ENCODE results near the genes ACTG2 and SLC4A5.

- RRBS, result no CpG with 5 or more reads among the region's 8 CpGs
Observed at GRCh38 chr2:73684986-73685332, 42.7 kb upstream of the NAT8 start.

DNA sequence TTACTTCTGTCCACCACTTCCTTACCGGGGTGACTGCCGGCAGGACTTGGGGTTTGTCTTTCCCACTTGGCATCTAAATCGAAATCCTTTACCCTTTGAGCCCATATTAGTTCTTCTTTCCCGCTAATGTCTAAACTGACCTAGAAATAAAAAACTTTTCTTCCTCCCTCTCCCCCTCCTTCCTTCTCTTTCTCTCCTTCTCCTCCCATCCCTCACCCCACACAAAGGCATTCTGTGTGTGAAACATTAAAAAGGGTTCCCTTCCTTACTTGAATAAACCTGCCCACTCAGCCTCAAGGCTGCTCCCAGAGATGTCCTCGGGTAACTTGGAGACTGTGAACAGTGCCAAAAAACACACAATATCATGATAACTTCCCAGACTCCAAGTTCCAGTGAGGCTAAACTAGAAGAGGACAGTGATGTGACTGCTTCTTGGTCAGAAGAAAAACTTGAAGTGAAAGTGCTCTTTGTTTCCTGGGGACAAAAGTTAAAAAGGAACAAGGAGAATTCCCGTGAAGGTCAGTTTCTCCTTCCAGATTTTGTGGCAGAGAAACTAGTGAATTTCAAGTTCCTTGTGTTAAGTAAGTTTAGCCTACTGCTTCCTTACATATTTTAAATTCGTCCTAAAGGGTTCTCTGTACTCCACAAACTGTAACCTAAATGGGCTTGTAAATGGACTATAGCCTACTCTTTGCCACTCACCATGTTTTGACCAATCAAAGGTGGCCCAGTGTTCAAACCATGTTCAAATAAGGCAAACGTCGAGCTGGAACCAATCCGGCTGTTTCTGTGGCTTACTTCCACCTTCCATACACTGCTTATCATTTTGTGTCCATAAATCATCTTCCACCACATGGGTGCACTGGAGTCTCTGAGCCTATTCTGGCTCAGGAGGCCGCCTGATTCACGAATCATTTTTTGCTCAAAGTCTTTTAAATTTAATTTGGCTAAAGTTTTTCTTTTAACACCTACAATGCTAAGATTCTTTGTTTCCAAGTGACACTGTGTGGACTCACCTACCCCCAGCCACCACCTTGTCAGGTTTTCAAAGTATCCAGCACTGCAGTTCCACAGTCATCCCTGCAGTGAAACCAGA is 20.5 kb downstream of the TPRKB start:
- RRBS, result no CpG with 5 or more reads among the region's 12 CpGs

DNA sequence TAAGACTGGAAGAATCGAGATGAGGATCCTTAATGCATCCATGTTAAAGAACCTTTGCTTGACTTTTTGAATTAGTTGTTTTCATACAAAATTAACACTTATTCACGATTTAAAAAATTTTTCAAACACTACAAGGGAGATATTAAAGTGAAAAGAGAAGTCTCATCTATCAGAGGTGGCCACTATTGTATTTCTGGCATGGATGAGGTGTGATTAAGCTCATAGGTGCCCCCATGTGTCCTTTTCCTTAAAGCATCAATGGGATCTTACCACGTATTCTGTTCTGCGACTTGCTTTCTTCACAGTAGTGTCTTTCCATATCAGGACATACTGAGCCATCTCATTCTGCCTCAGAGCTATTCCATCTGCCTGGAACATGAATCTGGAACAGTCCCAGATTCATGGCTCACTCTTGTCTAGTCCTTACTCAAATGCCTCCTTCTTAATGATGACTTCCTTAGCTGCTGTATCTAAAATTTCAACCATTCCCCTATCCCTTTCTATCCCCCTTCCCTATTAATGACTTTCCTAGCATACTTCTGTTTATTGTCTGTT is 10.9 kb downstream of the STAMBP start:
- RRBS, result no CpG with 5 or more reads among the region's 4 CpGs

DNA sequence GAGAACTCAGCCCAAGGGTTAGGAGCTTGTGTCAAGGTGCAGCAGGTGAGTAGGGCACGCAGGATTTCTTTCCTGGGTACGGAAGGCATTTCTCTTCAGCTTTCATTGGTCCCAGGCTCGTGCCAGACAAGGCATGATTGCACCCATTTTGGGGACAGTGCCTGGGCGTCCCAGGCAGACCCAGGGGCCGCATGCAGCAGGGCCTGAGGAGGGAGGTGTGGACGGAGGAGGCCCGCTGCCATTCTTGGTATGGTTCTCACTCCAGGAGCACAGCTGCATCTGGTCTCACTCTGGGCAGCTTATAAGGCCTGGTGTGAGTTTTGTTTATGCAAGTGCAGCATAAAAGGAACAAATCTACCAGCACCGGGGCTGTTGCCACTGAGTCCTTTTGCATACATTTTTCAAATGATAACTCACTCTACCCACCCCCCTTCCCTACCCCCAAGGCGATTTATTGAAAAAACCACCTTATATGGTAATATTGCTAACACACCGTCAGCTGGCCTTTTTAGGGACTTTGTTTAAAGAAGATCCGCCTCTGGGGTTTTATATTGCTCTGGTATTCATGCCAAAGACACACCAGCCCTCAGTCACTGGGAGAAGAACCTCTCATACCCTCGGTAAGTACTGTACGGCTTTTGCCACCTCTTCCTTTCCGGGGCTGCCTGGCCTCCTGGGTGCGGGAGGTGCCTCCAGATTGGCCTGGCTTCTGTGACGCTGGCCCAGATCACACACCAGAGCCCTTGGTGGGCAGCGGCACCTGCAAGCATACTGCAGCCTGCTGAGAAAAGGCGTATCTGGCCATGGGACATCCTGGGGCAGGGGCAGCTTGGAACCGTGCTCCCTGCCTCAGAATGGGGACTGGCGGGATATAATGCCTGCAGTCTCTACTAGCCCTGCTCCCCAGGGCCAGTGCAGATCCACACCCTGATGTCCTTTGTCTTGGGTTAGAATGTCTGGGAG is at the start of gene ACTG2:
TSS of gene ACTG2 (plus strand) at position 577 of the 963 bp plus-strand sequence.
- RRBS, result no CpG with 5 or more reads among the region's 20 CpGs

DNA sequence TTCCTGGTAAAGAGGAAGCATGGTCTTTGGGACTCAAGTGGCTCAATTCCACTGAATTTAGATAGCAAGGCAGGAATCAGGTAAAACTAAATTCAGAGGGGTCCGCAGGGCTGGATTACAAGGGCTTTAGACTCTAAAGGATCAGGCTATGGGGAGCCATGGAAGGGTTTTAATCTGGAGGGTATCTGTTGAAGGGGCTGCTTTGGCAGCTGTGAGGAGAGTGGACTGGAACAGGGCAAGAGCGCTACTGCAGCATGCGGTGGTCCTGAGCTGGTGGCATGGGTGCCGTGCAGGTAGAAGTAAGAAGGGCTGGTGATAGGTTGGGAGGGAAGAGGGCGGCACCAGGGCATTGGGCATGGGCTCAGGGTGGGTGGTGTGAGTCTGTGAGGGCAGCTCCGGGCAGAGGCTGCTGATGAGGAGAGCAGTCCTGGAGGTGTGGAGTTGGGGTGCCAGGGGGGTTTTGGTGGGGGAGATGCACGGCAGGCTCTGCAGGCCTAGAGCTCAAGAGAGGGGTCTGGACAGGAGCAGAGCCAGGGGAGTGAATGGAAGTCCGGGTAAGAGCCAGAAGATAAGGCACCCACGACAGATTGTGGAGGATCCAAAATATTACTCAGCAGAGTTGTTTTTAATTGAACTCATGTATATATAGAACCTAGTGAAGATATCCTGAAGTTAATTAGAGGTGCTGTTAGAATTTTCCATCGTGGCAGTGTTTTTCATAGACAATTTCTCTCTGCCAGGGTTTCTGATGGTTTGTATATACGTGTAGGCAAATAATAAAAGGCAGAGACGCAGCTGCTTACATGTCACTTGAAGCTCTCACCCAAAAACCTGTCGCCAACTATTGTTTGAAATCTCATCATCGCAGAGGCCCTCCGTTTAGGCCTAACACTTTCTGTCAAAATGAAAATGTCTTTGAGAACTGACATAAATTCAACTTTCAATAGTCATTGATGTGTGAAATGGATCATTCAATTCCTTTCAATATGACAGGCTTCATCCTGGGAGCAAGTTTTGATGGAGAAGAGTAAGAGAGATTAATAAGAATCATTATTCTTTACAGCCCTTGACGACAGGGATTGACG is 2.3 kb downstream of the ACTG2 start:
- RRBS, result no CpG with 5 or more reads among the region's 17 CpGs

GRCh38 chr2:73897051-73897730 is 4.4 kb downstream of the ACTG2 start:
- RRBS, result 79% methylated on average over 2 of the region's 8 CpGs

DNA sequence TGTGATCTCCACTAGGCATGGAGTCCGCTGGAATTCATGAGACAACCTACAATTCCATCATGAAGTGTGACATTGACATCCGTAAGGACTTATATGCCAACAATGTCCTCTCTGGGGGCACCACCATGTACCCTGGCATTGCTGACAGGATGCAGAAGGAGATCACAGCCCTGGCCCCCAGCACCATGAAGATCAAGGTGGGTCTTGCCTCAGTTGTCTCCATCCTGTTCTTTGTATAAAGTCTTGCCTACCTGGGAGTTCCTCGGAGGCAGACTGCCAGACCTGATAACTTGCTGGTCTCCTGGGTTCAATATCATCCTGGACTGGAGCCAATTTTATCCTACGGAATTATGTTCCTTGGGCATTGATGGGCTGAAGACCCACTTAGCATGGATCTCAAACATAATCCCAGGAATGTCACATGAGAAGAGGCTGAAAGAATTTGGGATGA is 10.1 kb upstream of the DGUOK start:
- RRBS, result no CpG with 5 or more reads among the region's 4 CpGs

GRCh38 chr2:74002171-74003002 is 17.7 kb downstream of the TET3 start:
- RRBS, result 4% methylated on average over 34 of the region's 68 CpGs

DNA sequence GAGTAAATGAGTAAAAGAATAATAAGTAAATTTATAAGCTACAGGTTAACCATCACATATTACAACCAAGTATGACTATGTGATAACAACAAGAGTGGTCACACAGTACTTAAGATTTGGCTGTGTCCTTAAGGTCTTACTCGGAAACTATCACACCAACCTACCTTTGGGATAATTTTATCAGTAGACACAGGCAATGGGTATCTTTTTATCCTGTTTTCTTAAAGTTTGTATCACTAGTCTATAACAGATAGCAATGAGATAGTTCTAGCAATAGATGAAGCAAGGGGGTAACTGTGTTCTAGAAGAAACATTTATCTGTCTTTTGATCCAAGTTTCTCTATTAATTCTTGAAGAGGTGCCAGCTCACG is 8.5 kb upstream of the BOLA3 start:
- RRBS, result no CpG with 5 or more reads among the region's 2 CpGs

DNA sequence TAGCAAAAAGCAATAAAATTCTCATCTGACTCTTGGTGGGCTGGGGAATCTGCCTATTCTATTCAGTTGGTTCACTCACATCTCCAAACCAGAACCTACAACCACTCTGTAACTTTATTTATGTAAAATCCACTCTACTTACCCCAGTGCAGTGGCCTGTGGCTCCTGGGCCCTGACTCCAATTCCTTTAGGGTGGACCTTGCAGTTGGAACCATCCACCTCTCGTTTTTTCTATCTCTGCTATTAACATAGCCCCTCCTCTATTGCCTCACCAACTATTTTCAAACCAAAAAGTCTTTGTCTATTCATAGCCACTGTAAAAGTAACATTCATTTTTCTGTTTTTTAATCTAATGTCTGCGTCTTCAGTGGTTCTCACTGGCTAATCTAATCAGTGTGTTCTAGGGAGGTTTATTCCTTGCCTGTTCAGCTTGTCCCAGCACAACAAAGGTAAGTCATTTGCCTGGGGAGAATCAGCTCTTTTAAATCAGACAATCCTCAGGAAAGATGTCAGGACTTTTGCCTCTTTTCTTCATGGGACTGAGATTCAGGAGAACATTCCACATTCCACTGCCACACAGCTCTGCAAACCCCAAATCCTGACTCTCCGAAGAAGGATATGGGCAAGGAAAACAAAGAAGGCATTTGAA is at the start of gene SLC4A5:
TSS of gene SLC4A5 (minus strand) at position 203 of the 649 bp plus-strand sequence.
- RRBS, result no CpG with 5 or more reads among the region's 3 CpGs

DNA sequence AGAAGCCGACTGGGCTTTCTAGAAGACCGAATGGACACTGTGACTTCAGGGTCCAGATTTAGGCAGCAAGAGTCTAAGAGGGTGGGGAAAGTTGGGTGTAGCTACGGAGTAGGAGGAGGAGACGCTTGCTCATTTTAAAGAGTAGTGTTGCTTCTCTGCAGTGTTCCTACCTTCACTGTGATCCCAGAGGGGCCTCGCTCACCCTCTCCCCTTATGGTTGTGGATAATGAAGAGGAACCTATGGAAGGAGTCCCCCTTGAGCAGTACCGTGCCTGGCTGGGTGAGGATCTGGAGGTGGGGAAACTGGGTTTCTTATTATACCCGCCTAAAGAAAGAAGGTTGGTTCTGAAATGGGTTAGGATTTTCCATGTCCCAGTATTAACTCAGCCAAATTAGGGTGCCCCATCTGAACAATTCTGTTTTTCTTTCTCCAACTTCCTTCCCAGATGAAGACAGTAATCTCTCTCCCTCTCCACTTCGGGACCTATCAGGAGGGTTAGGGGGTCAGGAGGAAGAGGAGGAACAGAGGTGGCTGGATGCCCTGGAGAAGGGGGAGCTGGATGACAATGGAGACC is 857 bp downstream of the INO80B start:
- RRBS, result no CpG with 5 or more reads among the region's 8 CpGs

DNA sequence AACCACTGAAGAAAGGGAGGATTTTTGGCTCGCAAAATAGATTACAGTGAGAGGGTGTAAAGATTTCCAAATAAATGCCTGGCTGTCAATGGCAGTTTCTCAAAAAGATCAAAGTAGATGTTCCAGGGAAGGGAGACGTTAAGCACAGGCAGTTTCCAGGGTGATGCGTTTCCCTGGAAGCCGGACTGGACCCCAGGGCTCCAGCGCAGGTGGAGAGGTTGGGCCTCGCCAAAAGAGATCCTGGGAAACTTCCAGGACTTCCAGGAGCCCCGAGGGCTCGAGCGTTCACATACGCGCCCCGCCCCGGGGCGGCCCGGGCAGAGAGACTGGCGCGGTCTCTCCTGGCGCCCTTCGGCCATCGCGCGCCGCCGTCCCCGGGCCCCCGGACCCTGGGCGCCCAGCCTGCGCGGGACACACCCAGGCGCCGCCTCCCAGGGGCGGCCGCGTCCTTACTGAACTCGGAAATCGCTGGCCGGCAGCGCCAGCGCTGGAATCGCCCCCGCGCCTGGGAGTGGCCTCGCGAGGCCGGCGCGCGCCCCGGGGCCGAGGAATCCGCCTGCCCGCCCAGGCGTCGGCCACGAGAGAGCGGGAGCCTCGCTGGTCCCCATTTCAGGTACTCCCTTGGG is 5.1 kb downstream of the LOXL3 start:
- RRBS, result 3% methylated on average over 28 of the region's 57 CpGs

DNA sequence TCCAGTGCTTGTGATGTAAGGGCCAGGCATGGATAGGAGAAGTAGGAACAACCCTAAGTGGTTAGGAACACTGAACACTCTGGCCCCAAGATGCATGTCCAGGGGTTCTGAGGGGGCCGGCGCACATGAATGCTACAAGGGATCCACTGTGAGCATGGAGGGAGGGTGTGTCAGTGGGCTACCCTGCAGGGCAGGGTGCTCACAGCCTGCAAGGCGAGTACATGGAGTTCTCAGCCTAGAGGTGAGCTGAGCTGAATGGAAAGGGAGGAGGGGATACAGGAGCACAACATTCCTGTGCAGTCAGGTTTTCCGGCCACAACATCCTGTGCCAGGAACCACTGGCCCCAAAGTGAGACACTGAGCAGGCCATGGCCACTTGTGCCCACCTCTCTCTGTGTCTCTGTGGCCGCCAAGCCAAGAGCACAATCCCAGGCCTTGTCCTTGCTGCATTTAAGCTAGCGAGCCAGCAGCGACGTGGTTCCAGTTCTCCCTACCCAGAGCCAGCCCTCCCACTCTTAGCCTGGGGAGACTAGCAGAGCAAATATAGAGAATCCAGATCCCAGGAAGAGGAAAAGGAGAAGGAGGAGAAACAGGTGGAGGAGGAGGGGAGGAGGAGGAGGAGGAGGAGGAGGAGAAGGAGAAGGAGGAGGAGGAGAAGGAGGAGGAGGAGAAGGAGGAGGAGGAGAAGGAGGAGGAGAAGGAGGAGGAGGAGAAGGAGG is 6.1 kb downstream of the DOK1 start:
- RRBS, result no CpG with 5 or more reads among the region's 8 CpGs

GRCh38 chr2:74691852-74692444 is 37.9 kb downstream of the SEMA4F start:
- RRBS, result no CpG with 5 or more reads among the region's 8 CpGs

DNA sequence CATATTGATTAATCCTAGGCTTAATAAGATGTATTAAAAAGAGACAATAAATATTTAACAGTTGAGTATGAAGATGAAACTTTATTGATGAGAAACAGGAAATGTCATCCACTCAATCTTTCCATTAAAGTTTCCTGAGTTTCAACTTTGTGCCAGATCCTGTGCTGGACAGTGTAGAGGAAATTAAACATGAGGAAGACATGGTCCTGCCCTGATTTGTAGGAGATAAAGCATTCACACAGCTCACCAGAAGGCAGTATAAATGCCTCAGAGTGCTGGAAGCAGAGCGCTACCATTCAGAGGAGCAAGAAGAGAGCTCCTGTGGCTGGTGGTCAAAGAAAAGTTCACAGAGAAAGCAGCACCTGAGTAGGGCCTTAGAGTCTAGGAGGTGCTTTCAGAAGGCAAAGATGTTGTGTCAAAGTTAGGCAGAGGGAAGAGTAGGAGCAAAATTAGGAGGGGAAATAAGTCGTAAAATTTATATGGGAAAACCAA is 63.1 kb downstream of the SEMA4F start:
- RRBS, result no CpG with 5 or more reads among the region's 2 CpGs

- RRBS, result no CpG with 5 or more reads among the region's 7 CpGs
Observed at GRCh38 chr2:74854084-74854732, 20.3 kb downstream of the HK2 start.

- RRBS, result no CpG with 5 or more reads among the region's 5 CpGs
Observed at GRCh38 chr2:74863564-74864148, 29.7 kb downstream of the HK2 start.

GRCh38 chr2:74865248-74865643 is 31.3 kb downstream of the HK2 start:
- RRBS, result no CpG with 5 or more reads among the region's 9 CpGs

DNA sequence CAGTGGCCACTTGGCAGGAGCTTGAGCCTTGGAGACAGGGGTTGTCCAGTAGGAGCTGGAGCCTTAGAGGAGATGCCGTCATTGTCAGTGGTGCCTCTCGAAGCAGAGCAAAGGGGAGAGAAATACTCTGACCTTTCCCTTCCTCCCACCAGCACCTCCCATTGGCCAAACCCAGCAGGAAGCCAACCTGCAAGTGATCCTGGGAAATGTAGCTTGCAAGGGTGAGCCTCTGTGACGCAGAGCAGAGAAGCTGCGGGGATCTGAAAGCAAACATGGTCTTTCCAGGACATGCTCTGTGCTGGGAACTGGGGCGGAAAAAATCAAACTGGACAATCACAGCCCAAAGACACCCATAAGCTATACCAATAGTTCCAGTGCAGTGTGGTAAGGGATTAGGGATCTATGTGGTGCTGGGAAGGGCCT is 33.6 kb upstream of the MRPL19 start:
- RRBS, result no CpG with 5 or more reads among the region's 5 CpGs

GRCh38 chr2:77954669-77955255 is 432.6 kb upstream of the LRRTM4 start:
- RRBS, result no CpG with 5 or more reads among the region's 22 CpGs